Heart right ventricle (tissue), 2 donors: Measurements from ENCODE around the gene DGUOK.

- PRO-cap, 2 experiments, result peak in 2 of 2 experiments; most common plus-strand start chr2:71454540 (in 2); most common minus-strand start chr2:71454446 (in 2)
These were observed 12.0 kb upstream of the DYSF start for GRCh38 chr2:71454304-71455112.

DNA sequence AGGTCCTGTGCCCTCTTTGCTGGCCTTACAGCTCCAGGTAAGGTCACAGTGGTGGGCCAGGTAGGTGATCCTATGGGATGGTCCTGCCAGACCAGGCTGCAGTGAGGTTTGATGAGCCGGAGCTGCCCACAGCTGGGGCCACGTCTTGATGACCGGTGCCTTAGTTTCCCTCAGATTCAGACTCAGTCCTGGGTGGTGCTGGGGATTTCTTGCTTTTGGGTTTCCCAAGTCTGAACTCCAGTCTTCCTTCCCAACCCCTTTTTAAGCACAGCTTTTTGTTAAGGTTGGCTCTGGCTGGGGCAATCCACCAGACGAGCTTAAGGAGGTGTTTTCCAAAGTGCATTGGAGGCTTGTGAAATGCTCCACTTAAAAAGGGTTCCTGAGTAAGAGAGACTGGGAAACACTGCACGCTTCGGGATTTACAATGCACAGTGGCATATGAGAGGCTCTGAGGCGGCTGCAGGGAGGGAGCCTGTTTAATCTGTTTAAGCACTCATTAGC is 127.5 kb downstream of the DYSF start:
- PRO-cap, 2 experiments, result no peak in any of the 2 experiments

- PRO-cap, 2 experiments, result peak in 1 of 2 experiments; most common plus-strand start chr2:71785234 (in 1)
These were observed 318.5 kb downstream of the DYSF start for GRCh38 chr2:71784990-71785501.

DNA sequence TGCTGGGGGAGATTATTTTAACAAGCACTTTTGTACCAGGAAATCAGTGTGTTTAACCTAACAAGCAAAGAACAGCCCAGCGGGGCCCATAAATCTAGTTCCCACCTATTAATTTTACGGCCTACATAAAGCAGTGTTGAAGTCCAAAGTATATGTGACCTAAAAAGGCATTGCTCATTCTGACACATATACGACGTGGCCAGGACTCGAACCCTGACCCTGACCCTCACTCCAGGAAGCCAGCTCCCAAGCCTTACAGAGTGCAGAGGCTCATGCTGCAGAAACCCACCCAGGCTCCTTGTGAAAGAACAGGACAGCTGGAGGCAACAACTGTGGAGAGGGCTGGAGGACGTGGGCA is 221.7 kb downstream of the CYP26B1 start:
- PRO-cap, 2 experiments, result no peak in any of the 2 experiments

- PRO-cap, 2 experiments, result peak in 1 of 2 experiments; most common minus-strand start chr2:72137937 (in 1)
These were observed 10.0 kb downstream of the CYP26B1 start for GRCh38 chr2:72137642-72138153.

GRCh38 chr2:72145246-72145882 is 2.3 kb downstream of the CYP26B1 start:
- PRO-cap, 2 experiments, result no peak in any of the 2 experiments

DNA sequence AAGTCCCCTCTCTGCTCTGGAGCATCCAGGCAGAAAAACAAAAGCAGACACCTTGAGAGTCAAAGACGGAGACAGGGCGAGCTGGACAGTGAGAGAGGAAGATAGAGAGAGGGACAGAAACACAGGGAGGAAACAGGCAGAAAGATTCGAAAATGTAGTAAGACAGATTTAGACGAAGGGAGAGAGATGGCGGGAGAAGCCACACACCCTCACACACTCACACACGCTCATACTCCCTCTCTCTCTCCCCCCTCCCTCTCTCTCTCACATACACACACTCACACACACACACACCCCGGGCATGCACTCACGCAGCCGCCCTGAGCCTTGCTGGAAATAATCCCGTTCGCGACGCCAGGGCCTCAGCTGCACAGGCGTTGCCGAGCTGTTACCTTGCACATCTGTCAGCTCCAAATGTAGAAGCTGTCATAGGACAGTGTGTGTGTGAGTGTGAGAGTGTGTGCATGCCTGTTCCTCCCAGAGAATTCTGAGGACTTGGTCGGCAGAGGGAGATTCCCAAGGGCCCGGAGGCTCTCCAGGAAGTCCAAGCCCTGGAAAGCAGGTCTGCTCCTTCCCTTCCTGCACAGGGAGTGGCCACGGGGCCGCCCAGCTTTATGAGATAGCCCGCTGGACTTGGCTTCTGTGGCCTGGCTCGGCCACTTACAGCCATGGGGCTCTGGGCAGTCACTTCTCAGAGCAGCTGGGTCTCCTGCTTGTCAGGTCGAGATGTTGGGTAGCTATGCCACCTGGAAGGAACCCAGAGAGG is 8.5 kb downstream of the SPR start:
- PRO-cap, 2 experiments, result no peak in any of the 2 experiments

- PRO-cap, 2 experiments, result no peak in any of the 2 experiments
These were observed 66.3 kb downstream of the EMX1 start for GRCh38 chr2:72983558-72984116.

GRCh38 chr2:73176808-73177867 is 25.2 kb upstream of the NOTO start:
- PRO-cap, 2 experiments, result peak in 1 of 2 experiments; most common plus-strand start chr2:73177241 (in 1); most common minus-strand start chr2:73177088 (in 1)

- PRO-cap, 2 experiments, result peak in 2 of 2 experiments; most common plus-strand start chr2:73233503 (in 2)
These were observed 377 bp upstream of the PRADC1 start for GRCh38 chr2:73233330-73233901.

DNA sequence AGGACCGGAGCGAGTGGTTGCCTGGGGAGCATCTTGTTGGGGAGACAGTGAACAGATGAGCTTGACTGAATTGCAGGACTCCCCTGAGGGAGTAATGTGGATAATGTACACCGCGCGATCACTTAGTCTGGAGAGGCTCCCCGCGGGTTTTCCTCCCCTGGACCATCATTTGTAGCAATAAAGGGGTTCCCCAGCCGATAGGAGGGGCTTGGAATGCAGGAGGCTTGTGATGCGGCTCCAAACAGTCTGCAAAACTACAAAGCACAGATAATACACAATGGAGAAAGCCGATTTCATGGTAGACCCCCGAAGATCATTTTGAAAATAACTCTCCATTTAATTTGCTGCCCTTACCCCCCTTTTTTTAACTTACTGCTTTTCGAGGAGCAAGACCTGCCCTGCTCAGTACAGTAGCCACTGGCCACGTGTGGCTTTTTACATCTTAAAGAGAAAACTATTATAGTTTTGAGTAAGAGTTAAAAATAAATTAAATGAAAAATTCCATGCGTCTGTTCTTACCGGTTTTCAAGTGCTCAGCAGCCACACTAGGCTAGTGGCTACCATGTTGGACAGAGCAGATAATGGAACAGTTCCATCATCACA is 987 bp downstream of the ALMS1 start:
- PRO-cap, 2 experiments, result no peak in any of the 2 experiments

GRCh38 chr2:73897051-73897730 is 4.4 kb downstream of the ACTG2 start:
- PRO-cap, 2 experiments, result no peak in any of the 2 experiments

GRCh38 chr2:73926554-73927587 is at the start of gene DGUOK:
DGUOK (plus strand) TSS chr2:73926880.
- PRO-cap, 2 experiments, result peak in 2 of 2 experiments; most common plus-strand start chr2:73926886 (in 2); most common minus-strand start chr2:73927201 (in 2)

DNA sequence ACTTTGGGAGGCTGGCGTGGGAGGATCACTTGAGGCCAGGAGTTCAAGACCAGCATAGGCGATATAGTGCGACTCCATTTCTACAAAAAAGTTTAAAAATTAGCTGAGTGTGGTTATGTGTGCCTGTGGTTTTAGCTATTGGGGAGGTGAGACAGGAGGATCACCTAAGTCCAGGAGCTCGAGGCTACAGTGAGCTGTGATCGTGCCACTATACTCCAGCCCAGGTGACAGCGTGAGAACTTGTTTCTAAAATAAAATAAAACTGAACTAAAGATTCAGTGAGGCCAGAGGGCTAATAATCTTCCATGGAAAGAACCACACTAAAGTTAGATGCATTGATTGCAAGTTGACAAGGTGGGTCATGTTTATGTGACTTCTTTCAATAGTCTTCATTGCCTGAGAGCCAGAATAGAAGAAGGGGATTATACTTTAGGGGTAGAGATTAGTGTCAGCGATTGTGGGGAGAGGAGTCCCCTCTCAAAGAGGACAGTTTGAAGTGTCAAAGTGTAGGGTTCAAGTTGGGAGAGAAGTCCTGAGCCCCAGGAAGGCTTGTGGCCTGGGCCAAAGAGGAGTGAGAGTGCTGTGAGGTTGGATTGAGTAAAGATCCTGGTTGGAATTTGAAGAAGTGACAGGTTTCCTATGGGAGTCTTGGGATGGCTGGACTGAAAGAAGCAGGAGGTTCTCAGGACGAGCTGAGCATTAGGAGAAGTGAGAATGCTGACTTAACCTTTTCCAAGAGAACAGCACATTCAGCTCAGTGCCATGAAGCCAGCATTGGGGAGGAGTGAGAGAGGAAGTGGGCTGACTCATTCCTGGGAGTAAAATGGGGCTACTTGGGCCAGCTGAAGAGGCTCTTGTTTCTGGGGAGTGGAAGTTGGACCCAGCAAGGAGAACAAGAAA is 25.5 kb downstream of the DGUOK start:
- PRO-cap, 2 experiments, result no peak in any of the 2 experiments

GRCh38 chr2:73978784-73979473 is 5.8 kb upstream of the TET3 start:
- PRO-cap, 2 experiments, result no peak in any of the 2 experiments

- PRO-cap, 2 experiments, result no peak in any of the 2 experiments
These were observed 2.8 kb downstream of the TET3 start for GRCh38 chr2:73987326-73987999.

DNA sequence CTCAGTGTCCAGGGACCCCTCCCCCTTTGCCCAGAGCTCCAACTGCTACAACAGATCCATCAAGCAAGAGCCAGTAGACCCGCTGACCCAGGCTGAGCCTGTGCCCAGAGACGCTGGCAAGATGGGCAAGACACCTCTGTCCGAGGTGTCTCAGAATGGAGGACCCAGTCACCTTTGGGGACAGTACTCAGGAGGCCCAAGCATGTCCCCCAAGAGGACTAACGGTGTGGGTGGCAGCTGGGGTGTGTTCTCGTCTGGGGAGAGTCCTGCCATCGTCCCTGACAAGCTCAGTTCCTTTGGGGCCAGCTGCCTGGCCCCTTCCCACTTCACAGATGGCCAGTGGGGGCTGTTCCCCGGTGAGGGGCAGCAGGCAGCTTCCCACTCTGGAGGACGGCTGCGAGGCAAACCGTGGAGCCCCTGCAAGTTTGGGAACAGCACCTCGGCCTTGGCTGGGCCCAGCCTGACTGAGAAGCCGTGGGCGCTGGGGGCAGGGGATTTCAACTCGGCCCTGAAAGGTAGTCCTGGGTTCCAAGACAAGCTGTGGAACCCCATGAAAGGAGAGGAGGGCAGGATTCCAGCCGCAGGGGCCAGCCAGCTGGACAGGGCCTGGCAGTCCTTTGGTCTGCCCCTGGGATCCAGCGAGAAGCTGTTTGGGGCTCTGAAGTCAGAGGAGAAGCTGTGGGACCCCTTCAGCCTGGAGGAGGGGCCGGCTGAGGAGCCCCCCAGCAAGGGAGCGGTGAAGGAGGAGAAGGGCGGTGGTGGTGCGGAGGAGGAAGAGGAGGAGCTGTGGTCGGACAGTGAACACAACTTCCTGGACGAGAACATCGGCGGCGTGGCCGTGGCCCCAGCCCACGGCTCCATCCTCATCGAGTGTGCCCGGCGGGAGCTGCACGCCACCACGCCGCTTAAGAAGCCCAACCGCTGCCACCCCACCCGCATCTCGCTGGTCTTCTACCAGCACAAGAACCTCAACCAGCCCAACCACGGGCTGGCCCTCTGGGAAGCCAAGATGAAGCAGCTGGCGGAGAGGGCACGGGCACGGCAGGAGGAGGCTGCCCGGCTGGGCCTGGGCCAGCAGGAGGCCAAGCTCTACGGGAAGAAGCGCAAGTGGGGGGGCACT is 46.4 kb downstream of the BOLA3 start:
- PRO-cap, 2 experiments, result no peak in any of the 2 experiments

DNA sequence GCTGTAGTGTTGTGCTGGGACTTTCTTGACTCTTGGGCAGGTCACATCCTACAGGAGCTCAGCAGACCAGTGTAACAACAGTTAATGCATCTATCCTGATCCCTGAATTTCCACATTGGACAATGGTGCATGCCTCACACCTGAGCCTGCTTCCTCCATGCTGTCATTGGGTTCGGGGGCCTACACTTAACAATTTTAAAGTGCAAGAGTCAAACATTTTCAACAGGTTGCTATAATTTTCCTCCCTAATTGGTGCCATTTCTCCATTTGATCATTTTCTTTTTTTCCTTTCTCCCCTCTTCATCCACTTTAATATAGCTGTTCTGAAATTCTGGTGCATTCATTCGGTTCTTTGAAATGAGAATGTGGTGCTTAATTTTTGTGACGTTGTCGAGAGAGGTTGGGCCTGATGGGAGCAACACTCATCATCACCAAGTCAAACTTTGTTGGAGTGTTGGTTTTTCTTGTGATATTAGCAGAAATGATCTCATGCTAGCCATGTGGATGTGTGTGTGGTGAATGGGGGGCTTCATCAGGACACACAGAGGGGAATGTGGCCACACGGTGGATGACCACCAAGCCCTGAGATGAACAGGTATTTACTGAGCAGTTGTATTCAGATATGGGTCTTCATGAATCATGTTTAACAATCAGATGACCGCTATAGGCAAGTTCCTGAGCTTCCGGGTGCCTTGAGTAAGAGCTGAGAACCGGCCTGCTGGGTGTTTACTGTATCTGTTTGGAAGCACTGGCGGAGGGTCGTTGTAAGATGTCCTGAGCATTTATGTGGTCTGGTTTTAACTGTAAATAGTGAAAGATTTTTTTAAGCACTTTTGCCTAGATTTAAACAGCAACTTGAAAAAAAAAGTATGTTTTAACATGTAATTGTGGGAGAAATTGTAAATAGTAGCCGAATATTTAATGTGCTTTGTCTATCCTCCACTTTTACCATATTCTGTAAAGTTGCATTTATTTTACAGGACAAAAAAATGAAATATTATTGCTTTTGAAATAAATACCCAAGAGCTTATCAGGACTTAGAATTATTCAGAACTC is 44.1 kb downstream of the BOLA3 start:
- PRO-cap, 2 experiments, result no peak in any of the 2 experiments

- PRO-cap, 2 experiments, result no peak in any of the 2 experiments
These were observed 41.8 kb downstream of the BOLA3 start for GRCh38 chr2:74105872-74106282.

DNA sequence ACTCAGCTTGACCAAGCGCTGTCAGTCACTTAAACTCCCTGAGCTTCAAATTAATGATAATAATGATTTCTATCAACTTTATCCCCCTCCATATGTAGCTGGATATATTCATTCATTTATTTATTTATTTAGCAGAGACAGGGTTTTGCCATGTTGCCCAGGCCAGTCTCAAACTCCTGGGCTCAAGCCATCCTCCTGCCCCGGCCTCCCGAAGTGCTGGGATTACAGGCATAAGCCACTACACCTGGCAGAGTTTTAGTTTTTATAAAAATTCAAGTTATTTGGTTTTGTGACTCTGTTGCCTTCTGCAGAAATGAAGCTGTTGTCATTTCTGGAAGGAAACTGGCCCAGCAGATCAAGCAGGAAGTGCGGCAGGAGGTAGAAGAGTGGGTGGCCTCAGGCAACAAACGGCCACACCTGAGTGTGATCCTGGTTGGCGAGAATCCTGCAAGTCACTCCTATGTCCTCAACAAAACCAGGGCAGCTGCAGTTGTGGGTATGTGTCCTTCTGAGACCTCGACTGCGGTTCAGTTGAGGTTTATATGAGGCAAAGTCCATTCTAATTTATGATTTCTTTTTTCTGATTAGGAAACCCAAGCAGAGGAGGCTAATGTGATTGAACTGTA is 7.1 kb downstream of the MTHFD2 start:
- PRO-cap, 2 experiments, result no peak in any of the 2 experiments